Transverse colon (tissue), 4 donors: Measurements from ENCODE around the gene NKX2-2.

DNA sequence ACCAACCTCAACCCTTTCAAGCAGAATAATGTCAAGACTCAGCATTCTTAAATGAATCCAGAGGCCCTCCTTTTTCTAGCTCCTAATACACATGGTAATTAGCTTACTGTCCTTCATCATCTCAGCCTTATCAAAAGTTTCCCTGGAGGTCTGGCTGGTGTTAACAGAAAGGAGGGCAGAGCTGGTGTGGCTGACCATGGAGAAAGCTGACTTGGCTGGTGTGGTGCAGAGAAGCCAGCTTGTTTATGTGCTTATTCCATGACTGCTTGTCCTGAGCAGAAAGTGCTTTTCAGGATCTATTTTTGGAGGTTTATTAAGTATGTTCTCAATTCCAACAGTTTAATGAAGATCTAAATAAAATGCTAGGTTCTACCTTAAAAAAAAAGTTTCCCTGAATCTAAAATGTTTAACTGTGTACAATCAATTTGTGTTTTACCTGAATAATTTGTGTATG, 50.5 kb downstream of the CFAP61 start:
- PRO-cap = no peak
- RAMPAGE, long total RNA, 4 experiments = no peak in any of the 4 experiments

- PRO-cap = no peak
- RAMPAGE, long total RNA, 4 experiments = no peak in any of the 4 experiments
These were observed 105.8 kb downstream of the RALGAPA2 start for GRCh38 chr20:20606540-20607053.

GRCh38 chr20:21179637-21180187, 53.8 kb downstream of the KIZ start:
- PRO-cap = no peak
- RAMPAGE, long total RNA, 4 experiments = no peak in any of the 4 experiments

- PRO-cap = no peak
- RAMPAGE, long total RNA, 4 experiments = no peak in any of the 4 experiments
These were observed 721 bp downstream of the XRN2 start for GRCh38 chr20:21303925-21304179.

DNA sequence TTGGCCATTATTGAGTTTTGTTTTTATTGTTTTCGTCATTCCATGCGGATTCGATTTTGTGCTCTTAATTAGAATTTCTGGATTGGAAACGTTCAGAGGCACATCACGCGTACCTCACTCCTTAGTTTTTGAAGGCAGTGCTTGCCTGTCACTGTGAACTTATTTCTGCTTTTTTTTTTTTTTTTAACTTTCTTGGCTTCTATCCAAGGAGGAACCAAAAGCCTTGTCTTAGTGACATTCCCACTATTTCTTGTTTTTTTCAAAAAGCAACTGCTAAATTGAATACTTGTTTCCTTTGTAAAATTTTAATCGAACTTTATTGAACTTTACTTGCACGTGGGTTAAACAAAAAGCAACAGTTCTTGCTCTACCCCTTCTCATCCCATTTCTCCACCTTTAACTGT, 1.1 kb downstream of the XRN2 start:
- PRO-cap = unidirectional peak, minus-strand start at position 130 of the sequence
- RAMPAGE, long total RNA, 4 experiments = no peak in any of the 4 experiments

GRCh38 chr20:21513519-21514620, at the start of gene NKX2-2:
Gene NKX2-2, minus strand, starts transcription at chr20:21514064.
- PRO-cap = no peak
- RAMPAGE, long total RNA, 4 experiments = no peak in any of the 4 experiments

- PRO-cap = no peak
- RAMPAGE, long total RNA, 4 experiments = no peak in any of the 4 experiments
These were observed 50.5 kb upstream of the NKX2-2 start for GRCh38 chr20:21564225-21564838.

GRCh38 chr20:22411305-22412360, 172.7 kb downstream of the FOXA2 start:
- PRO-cap = no peak
- RAMPAGE, long total RNA, 4 experiments = no peak in any of the 4 experiments

GRCh38 chr20:22525039-22525702, 59.2 kb downstream of the FOXA2 start:
- PRO-cap = no peak
- RAMPAGE, long total RNA, 4 experiments = no peak in any of the 4 experiments

DNA sequence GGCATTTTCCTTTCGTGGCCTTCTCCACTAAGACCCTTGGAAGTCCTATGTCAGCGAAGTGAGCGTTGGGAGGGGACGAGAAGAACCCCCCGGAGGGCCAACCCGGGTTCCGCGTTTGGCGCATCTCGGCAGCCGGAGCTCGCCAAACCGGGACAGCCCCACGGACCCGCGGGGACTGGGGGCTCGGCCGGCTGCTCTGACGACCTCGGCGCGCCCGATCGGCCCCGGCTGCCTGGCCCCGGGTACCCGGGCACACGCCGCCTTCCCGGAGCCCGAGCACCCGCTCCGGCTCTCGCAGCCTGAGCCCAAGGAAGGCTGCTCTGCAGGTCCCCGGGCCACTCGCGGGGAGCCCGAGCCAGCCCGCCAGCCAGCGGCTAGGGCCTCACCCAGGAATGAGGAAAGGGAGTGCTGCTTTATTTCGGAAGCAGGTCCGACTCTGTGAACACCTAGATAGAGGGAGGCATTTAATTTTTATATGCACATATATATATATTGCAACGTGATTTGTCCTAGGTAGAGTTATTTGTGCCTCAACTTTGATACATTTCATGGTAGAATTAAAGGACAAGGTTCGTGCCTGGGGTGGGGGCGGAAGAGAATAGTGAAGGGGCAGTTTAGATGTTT, 15.6 kb downstream of the FOXA2 start:
- PRO-cap = no peak
- RAMPAGE, long total RNA, 4 experiments = no peak in any of the 4 experiments

- PRO-cap = bidirectional peak, plus-strand start at chr20:22577994, minus-strand start at chr20:22577881
- RAMPAGE, long total RNA, 4 experiments = no peak in any of the 4 experiments
These were observed 6.9 kb downstream of the FOXA2 start for GRCh38 chr20:22577094-22578193.

DNA sequence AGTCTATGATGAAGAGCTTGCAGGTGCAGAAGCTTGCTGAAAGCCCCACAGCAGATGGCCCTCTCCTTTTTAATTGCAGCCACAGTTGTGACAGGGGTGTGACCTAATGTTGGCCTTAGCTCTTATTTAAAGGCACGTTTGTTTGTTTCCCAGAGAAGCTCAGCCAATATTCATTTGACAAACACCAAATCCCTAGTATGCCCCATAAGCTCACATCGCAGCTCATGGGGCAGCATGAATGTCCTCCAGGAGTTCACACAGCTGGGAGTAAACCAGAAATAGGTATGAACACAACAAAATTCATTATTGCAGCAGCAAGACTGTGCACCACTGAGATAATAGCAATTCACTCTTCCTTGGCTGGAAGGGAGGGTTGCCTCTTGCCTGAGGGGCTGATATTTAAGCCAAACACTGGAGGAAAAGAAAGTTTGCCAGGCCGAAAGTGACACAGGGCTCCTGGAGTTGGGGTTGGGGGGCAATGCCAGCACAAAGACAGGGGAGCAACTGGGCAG, 12.4 kb upstream of the FOXA2 start:
- PRO-cap = no peak
- RAMPAGE, long total RNA, 4 experiments = no peak in any of the 4 experiments

GRCh38 chr20:23025390-23026015, 9.6 kb upstream of the SSTR4 start:
- PRO-cap = no peak
- RAMPAGE, long total RNA, 4 experiments = no peak in any of the 4 experiments

GRCh38 chr20:23049210-23049497, 318 bp downstream of the THBD start:
- PRO-cap = no peak
- RAMPAGE, long total RNA, 4 experiments = no peak in any of the 4 experiments

DNA sequence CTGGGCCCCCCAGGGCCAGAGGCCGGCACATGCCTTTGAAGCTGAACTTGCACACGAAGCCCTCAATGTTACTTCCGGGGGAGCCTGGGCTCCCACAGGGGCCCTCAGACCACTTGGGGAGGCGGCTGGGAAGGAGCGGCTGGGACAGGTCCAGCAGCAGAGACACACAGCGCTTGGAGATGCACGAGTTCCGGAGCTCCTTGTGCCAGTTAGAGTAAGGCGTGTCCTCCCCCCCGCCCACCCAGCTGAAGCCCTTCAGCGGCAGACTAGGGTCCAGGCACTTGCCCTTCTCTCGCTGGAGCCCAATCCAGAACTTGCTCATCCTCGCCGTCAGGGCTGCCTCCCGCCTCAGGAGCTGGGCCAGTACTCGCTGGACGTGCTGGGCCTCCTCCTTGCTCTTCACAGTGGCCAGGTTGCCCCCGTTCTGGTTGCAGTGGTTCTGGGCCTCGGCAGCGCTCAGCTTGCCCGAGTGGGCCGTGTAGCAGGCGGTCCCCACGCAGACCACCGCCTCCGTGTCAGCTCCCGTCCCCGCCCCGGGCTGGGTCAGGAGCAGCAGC, 442 bp downstream of the CD93 start:
- PRO-cap = bidirectional peak, plus-strand start at position 116 of the sequence, minus-strand start outside the sequence; unidirectional peak, minus-strand start at position 175 of the sequence
- RAMPAGE, long total RNA, 4 experiments = no peak in any of the 4 experiments

- PRO-cap = no peak
- RAMPAGE, long total RNA, 4 experiments = no peak in any of the 4 experiments
These were observed 17.2 kb upstream of the CD93 start for GRCh38 chr20:23103136-23103879.

GRCh38 chr20:23165201-23165836, 79.2 kb upstream of the CD93 start:
- PRO-cap = unidirectional peak, minus-strand start at chr20:23165476; unidirectional peak, minus-strand start at chr20:23165530
- RAMPAGE, long total RNA, 4 experiments = no peak in any of the 4 experiments

GRCh38 chr20:23350990-23351922, 665 bp downstream of the NXT1 start:
- PRO-cap = bidirectional peak, plus-strand start at chr20:23351381, minus-strand start at chr20:23351274; unidirectional peak, minus-strand start at chr20:23351428
- RAMPAGE, long total RNA, 4 experiments = no peak in any of the 4 experiments

- PRO-cap = no peak
- RAMPAGE, long total RNA, 4 experiments = no peak in any of the 4 experiments
These were observed 5.6 kb upstream of the GZF1 start for GRCh38 chr20:23356005-23357196.

GRCh38 chr20:23363040-23363682, 1.2 kb downstream of the GZF1 start:
- PRO-cap = bidirectional peak, plus-strand start at chr20:23363518, minus-strand start at chr20:23363384
- RAMPAGE, long total RNA, 4 experiments = no peak in any of the 4 experiments